Progenitor cell of endocrine pancreas (in vitro differentiated cells): ENCODE measurements around a stretch of chr22.

DNA sequence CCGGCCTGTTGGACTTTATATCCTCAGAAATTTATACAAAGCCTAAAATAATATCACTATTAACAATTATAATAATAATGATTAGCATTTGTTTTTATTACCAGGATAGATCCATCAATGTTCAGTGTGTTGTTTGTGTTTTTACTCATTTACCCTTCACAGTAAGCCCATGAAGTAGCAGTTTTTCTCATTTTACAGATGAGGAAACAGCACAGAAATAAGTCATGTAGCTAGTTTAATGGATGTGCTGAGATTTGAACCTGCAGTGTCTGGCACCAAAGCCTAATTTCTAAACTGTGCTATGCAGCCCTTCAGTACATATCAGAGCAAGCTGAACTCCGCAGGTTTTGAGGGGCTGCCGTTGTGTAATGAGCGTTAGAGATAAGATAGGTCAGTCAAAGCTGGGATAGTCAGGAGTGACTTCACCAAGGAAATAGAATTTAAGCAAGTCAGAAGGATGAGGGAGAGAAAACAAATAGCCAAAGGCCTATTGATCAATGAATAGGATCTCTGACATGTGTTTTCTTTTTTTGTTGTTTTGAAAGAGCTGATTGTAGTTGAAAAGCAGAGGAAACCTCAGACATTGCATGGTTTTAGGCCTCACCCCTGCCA, 3.0 kb downstream of the EIF3L start:
- PRO-cap, result no peak

- PRO-cap, result no peak
Observed at GRCh38 chr22:37862653-37863282, 13.5 kb downstream of the EIF3L start.

DNA sequence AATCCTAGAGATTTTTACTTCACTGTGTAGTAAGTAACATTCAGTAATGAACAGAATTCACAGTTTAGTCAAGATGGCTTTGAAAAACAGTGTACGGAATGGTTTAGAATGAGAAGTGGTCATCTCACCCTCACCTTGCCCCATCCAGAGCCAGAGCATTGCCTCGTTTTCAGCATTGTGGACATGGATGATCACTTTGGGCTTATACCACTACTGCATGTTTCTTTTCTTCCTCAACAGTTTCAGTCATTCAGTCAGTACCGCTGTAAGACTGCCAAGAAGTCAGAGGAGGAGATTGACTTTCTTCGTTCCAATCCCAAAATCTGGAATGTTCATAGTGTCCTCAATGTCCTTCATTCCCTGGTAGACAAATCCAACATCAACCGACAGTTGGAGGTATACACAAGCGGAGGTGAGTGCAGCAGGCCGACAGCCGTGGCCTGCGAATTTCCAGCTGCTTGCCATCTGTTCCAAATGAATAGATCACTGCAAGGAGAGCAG, 20.8 kb downstream of the EIF3L start:
- PRO-cap, result no peak

DNA sequence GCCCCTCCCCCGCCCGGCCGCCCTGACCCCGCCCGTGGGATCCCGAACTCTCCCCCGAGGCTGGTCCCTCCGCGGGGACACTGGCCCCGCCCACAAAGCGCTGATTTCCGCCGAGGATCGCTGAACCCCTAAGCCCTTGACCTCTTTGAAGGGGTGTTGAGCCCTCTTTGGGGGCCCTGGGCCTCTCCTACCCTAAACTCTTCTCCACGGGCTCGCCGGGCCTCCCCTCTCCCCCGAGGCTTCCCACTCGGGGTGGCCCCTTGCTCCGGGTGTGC, 585 bp downstream of the MICALL1 start:
- PRO-cap, result bidirectional peak, plus-strand start at position 82 of the sequence, minus-strand start outside the sequence

DNA sequence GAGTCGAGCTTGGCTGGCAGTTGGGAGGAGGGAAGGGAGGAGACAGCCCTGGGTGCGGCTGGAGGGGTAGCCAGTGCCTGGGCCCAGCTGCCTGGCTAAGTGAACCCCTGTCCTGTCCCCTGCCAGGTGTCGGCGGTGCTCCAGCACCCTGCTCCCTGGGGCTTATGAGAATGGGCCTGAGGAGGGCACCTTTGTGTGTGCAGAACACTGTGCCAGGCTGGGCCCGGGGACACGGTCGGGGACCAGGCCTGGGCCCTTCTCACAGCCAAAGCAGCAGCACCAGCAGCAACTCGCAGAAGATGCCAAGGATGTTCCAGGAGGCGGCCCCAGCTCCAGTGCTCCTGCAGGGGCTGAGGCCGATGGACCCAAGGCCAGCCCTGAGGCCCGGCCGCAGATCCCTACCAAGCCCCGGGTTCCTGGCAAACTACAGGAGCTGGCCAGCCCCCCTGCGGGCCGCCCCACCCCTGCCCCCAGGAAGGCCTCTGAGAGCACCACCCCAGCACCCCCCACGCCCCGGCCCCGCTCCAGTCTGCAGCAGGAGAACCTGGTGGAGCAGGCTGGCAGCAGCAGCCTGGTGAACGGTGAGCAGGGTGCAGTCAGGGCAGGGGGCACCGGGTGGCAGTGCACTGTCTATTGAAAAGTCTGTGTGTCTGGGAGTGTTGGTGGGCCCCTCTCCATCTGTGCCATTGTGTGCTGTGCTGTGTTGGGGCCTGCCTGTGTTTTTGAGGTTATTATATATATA, 15.9 kb downstream of the MICALL1 start:
- PRO-cap, result no peak

GRCh38 chr22:37923775-37924335, 17.8 kb downstream of the MICALL1 start:
- PRO-cap, result no peak

- PRO-cap, result no peak
Observed at GRCh38 chr22:37933772-37934267, 19.6 kb downstream of the C22orf23 start.

GRCh38 chr22:37940554-37941085, 12.8 kb downstream of the C22orf23 start:
- PRO-cap, result no peak

GRCh38 chr22:37979613-37980395, 4.6 kb downstream of the SOX10 start:
- PRO-cap, result no peak

DNA sequence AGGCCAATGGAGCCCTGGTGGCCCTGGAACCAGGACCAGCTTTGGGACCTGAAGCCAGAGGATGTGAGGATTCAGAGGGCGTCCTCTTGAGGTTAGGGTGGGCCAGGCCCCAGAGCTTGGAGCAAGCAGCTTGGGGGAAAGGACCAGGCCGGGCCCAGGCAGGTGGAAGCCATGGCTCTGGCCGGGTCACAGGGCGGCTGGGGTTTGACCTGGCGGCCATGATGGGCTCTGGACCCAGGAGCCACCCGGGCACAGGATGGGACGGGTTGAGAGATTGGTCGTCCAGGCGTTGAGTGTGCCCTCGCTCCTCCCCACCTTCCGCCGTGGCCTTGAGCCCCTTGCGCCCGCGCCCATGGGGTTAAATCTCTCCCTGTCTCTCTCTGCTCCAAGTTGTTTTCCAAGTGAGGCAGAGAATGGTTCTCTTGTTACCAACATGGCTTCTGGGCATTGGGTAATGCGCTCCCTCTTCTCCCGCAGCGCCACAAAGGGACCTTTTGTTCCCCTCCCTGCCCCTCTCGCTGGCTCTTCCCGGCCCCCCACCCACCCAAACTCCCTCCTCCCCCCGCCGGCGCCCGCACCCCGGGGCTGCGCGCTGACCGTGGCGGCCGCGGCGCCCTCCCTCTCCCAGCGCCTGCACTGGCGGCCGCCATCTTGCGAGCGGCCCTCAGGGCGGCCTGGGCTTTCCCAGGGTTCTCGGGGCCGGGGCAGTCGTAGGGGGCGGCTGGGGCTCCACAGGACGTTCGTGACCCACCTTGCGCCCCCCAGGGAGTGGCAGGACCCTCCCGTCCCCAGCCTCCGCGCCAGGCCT, 18.8 kb upstream of the PICK1 start:
- PRO-cap, result no peak

DNA sequence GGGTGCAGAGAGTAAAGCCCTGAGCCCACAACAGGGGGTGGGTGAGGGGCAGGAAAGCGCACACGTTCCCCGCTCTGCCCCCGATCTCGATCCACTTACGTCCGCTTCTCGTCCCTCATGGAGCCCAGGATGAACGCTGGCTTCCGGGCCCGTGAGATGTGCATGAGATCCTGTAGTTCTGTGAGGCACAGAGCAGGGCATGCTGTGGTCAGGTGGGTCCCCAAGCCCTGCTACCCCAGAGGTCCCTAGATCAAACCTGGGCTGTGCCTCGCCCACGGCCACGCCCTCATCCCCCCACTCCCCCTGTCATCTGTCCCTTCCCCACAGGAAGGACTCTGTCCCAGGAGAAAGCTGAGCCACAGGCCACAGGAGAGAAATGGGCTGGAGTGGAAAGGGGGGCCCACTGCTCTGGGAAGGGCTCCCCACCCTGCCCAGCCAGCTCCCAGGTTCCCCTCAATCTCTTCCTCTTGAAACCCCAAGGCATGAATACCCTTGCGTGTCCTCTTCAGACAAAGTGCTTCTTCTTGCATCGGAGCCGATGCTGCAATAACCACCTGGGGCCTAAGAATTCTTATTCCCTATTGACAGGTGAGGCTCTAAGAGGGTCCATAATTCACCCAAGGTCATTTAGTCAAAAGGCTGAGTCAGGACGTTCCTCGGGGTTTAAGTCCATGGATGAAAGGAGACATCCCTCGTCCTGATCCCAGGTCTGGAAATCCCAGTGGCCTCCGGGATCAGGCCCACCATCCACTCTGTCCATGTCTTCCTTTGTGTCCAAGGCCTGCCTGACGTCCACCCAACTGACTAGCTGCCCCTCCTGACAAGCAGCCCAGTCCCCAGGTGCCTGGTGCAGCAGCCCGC, 16.0 kb upstream of the BAIAP2L2 start:
- PRO-cap, result no peak

DNA sequence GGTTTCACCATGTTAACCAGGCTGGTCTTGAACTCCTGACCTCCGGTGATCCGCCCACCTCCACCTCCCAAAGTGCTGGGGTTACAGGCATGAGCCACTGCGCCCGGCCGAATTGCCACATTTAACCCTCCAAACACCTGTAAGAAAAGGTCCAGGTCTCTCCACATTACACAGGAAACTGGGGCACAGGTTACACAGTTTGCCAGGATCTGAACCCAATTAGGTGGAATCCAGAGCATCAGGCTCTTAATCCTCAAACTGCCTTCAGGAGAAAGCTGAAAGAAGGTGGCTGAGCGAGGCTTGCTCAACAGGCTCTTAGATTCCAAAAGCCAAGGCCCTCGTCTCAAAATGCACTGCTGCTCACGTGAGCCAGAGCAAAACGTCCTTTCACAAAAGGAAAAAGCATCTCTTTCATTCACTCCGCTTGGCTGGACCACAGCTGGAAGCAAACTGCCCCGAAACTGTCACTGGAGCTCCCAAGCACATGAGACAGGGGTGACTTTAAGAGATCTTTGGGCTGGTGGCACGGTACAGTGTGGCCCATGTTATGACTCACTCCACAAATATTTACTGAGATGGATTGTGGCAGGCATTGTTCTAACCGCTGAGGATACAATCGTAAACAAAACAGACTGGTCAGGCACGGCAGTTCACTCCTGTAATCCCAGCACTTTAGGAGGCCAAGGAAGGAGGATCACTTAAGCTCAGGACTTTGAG, 3.8 kb downstream of the PLA2G6 start:
- PRO-cap, result no peak

DNA sequence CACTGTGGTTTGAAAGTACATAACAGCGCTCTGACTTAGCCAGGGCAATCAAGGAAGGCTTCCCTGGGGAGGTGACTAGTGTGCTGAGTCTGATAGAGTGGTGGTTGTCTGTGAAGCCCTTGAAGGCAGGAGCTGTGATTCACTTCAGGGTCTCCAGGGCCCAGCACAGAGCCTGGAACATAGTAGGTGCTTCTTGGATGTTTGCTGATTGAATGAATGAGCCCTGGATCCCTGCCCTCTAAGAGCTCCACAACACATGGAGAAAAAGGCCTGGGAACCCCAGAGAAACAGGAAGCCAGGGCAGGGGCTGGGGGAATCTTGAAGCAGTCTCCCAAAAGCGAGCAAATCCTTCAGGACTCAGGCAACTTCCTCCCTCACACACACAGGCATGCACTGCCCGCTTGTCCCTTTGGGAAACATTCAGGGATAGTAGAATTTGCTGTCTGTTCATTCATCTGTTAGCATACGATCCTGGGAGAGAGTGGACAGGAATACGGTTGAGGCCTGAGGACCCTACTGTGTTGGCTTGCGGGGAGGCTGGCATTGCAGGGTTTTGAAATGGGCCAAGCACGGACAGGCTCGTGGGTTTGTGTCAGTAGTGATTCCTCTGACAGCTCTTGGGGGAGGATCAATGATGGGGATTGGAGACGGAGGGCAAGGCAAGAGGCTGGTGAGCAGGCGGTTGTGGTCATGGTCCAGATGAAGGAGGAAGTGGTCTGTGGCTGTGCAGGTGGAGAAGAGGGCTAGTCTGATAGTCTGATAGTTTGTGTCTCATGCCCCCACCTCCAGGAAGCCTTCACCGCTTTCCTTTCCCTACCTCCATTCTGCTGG, 2.7 kb downstream of the MAFF start:
- PRO-cap, result no peak

DNA sequence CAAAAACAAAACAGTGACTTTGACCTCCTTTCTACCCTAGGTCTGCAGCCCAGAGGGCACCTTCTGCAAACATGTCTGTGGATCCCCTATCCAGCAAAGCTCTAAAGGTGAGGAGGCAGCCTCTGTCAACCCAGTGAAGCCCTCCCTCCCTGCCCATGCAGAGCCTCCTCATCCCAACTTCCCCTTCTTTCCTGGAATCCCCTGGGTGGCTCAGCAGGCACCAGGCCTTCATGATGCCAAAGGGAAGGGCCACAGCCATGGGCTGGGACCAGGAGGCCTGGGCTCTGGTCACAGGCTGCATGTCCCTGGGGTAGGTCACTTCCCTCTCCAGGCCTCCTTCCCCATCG, 12.0 kb downstream of the MAFF start:
- PRO-cap, result no peak

DNA sequence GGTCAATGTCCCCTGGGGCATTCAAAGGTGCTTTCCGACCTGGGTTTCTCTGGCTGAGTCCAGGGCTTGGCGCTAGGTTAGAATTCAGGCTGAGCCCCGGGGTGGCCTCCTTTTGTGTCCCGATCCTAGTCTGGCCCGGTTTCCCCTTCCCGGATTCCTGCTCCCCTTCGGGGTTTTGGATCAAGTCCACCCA, 12.2 kb downstream of the MAFF start:
- PRO-cap, result no peak

DNA sequence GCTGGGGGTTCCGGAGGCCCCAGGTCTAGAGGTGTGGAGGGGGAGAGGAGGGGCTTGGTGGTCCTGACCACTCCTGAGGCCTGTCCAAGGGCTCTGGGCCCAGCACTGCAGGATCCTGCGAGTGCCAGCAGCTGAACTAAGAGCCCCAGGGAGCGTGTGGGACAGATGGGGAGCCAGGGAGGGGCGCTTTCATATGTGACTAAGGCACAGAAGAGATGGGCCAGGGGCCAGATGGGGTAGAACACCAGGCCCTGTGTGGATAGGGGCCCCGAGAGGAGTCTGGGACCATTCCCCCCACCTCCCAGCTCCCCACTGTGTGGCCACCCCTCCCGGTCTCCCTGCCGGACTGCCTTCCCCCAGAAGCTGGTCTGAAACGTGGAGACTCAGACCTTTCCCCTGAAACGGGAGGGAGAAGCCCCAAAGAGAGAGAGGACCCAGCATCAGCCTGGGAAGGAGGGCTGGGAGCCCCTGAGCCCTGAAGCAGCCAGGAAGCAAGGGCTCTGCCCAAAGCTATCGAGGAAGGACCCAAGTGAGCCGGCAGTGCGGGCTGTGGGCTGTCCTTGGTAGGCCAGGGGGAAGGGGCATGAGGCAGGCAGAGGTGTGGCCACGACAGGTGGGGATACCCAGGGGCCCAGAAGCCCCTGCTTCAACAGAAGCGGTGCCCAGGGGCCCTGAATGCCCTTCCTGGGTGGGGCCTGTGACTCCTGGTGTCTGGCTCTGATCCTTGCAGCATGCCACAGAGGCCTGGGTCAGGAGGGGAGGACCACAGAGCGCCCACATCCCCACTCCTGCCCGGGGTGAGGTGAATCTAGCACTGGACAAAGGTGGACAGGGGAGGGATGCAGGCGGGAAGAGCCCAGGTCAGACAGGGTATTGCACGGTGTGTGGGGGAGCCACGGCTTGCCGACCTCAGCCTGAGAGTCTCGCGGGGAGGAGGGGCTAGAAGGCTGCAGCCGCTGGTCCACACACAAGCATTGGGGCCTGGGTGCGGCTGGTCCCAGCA, 18.7 kb downstream of the MAFF start:
- PRO-cap, result no peak

DNA sequence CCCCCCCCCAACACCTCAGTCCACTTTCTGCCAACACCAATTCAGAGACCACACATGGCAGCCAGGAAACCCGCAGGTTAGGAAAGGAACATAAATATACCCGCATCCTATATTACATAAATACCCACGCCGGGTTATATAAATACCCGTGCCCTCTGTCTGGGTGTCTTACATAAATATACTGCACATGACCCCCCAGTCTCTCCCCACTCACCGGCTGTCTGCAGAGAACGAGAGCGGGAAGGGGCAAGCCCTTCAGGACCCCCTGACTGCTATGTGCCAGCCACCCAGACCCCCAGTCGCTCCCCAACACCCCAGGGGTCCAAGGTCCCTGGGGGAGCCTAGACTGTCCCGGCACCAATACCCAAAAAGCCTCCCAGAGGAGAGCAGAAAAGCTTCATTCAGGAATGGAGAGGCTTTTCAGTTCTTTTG, 1.6 kb downstream of the CSNK1E start:
- PRO-cap, result no peak

- PRO-cap, result bidirectional peak, plus-strand start at chr22:38396815, minus-strand start at chr22:38396579
Observed at GRCh38 chr22:38396317-38397041, 58.5 kb downstream of the KCNJ4 start.

GRCh38 chr22:38484968-38485674, 17.2 kb downstream of the KDELR3 start:
- PRO-cap, result no peak

DNA sequence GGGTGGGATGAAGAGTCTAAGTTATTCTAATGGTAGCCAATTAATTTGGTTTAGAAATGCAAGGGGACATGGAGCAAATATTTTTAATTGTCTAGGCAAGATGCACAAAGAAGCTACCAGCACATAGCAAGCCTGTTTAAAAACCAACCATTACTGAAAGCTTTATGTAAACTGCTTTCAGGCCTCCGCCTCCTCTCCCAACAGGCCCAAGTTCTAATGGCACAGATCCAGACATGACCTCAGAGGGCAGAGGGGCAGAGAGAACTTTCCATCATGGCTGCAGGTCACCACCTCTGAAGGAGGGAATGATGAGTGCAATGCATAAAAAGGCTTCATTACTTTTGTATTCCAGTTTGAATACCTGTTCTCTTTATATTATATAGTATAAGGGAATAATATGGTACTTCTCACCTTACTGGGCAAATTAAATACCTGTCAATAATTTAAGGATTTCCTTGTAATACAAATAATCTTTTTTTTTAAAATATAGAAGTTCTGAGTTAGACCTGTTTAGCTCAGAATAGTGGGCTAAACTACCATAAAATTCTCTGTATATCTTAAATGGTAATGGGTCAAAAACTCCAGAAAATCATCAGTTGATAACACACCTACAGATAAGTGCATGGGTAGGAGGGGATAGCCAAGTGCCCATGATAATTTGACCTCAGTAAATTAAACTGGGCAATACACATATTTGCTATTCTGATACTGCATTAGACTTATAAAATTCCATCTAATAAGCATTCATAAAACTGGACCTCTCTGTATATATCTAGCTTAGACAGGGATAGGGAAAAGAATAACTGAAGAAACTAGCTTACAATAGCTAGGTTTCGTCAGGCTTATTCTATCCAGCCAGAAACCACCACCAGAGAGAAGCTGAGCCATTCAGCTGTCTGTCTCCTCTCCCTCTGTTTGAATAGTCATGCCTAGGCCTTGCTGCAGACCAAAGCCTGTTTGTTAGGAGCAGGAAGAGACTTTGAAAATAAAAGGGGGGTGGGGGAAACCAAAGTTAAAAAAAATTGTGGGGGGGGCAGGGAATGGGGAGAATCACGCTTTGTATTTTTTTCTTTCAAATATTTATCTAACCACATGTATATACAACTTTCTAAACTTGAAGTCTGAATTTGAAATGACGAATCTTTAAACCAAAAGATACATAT, 14.9 kb downstream of the DDX17 start:
- PRO-cap, result no peak